Mesenchymal stem cell of Wharton's jelly (primary cell): ENCODE data around the gene PTPN21.

GRCh38 chr14:80899846-80900401 is 41.6 kb downstream of the CEP128 start:
- CAGE, long polyA plus RNA: no peak

GRCh38 chr14:80939241-80939577 is 2.3 kb downstream of the CEP128 start:
- CAGE, long polyA plus RNA: no peak

- CAGE, long polyA plus RNA: no peak
Measured at GRCh38 chr14:81195992-81196561, 24.7 kb downstream of the GTF2A1 start.

- CAGE, long polyA plus RNA: no peak
Measured at GRCh38 chr14:81221012-81221632, 363 bp upstream of the GTF2A1 start.

GRCh38 chr14:81236844-81237402 is 16.2 kb upstream of the GTF2A1 start:
- CAGE, long polyA plus RNA: no peak

- CAGE, long polyA plus RNA: no peak
Measured at GRCh38 chr14:81401411-81401825, 1.3 kb upstream of the STON2 start.

DNA sequence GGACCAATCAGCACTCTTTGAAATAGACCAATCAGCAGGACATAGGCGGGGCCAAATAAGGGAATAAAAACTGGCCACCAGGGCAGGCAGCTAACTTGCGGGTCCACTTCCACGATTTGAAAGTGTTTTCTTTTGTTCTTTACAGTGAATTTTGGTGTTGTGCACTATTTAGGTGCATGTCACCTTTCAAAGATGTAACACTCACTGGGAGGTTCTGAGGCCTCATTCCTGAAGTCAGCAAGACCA is 1973.4 kb upstream of the FLRT2 start:
- CAGE, long polyA plus RNA: no peak

DNA sequence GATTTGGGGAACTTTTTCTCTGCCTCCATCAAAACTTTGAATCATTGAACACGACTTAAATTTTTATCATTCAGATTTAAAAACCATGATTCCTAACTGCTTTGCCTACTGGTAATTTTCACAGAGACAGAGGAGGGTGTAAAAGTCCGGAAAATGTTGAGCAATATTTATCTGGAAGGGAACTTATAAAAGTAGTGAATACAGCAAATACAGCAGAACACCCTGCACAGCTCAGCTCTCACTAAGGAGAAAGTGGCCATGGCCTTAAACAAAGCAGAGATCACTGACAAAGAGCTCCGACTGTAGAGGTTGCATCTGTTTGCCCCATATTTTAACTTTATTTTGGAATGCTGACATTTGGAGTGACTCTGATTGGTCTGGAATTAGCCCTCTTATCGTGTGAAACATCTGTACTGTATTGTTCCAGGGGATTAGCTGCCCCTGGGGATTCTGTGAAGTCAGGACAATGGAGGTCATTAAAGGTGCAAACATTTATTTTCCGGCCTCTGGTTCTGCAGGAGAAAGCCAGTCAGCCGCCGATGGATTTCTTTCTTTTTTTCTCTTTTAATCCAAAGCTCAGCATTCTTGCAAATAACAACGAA is 1275.7 kb upstream of the FLRT2 start:
- CAGE, long polyA plus RNA: no peak

DNA sequence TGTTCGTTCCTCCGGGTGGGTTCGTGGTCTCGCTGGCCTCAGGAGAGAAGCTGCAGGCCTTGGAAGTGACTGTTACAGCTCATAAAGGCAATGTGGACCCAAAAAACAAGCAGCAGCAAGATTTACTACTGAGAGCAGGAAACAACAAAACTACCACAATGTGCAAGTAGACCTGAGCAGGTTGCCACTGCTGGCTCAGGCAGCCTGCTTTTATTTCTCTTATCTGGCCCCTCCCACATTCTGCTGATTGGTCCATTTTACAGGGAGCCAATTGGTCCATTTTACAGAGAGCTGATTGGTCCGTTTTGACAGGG is 1131.4 kb upstream of the FLRT2 start:
- CAGE, long polyA plus RNA: no peak

DNA sequence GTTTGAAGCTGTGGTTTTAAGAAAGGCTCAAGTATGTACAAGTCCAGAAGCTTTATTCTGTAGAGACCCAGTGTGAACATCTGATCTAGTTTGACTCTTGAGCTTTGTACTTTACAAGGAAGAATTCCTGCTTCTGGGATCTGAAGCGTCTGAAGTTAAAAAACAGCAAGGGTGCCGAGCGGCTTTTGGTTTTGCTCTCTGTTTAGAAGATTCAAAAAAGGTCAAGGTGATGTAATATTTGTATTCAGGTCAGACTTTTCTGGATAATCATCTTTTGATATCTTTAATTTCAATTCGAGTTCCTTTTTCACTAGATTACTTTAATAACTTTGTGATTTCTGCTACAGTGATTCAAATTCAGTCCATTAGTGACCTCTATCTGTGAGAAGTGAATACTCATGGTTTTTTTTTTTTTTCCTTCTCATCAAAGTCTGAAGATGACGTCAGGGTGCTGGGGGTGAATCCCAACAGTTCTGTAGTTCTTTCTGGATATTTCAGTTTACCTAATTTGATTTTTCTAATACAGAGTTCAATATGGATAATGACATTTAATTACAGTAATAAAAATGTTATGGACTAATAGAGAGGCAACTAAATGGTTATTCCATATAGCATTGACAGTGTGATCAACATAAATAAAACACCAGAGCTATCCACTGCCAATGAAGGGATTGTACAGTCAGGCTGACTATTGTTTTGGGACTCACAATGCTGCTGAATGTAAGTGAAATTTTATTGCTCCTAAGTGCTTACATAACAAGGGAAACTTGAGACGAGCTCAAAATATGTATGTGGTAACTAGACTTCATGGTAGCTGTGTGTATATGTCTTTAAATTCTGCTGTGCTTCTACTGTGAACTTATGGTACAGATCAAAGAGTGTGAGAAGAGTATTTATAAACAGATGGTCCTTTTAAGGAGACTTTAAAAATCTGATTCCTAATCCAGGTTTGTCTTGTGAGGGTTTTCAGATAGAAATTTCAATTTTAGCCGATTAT is 6.6 kb downstream of the FLRT2 start:
- CAGE, long polyA plus RNA: no peak

DNA sequence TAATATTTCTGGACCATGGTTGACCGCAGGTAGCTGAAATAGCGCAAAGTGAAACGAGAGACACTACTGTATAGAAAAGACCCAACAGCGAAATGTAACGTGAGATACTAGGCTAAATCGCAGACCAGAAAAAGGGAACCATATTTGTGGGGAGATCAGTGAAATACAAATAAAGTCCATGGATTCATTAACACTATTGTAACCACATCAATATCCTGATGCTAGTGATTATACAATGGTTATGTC is 381.5 kb downstream of the GALC start:
- CAGE, long polyA plus RNA: no peak

GRCh38 chr14:87691589-87691846 is 301.5 kb downstream of the GALC start:
- CAGE, long polyA plus RNA: no peak

- CAGE, long polyA plus RNA: no peak
Measured at GRCh38 chr14:88002435-88002782, 2.5 kb upstream of the GPR65 start.

- CAGE, long polyA plus RNA: no peak
Measured at GRCh38 chr14:88248864-88249153, 74.3 kb downstream of the KCNK10 start.

DNA sequence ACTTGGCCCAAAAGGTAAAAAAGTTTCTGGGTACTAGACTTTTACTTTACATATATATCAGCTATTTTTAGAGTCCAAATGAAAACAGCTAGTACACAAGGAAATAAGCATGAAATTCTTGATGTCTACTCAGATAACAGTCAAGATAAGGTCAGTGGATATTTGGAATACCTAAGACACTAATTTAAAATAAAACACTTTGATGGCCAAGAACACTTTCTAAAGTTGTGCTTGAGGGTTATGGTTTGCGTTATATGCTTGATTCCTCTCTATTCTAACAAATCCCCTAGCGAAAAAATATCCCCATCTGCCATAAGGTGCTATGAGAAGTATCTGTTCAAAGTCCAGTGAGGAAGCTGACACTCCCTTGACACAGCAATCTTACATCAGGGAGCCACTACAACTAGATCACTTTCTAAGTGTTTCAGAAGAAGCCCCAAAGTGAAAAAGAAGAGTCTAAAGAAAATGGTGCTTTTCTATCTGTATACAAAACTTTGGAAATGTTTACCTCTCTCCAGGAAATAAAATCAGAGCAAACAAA is 11.8 kb downstream of the PTPN21 start:
- CAGE, long polyA plus RNA: no peak

- CAGE, long polyA plus RNA: no peak
Measured at GRCh38 chr14:88550666-88550922, 4.2 kb downstream of the PTPN21 start.

GRCh38 chr14:88554449-88555340 is at the start of gene PTPN21:
Gene PTPN21 (minus strand): TSS chr14:88555007.
- CAGE, long polyA plus RNA: no peak

DNA sequence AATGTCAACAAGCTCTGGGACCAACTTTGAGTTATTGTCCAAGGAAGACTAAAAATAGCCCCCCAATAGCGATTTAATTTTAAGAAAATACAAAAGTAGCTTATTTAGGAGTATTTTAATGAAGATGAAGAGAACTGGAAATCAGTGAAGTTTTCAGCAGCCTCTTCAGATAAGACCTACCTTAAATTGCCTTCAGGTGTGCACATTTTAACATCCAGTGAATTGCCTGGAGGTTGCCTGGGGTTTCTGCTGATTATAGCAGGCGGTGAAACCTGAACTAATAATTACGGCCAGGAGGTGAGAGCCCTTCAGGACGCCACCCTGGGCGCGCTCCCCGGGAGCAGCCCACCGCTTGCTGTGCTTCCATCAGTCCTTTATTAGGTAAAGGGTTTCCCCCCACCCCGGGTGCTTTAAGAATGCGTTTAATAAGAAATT is 1.2 kb downstream of the EML5 start:
- CAGE, long polyA plus RNA: no peak

GRCh38 chr14:88834731-88835704 is 10.6 kb downstream of the TTC8 start:
- CAGE, long polyA plus RNA: no peak

- CAGE, long polyA plus RNA: no peak
Measured at GRCh38 chr14:89000552-89000751, 176.0 kb downstream of the TTC8 start.